Spleen (tissue), 7 donors: ENCODE measurements around a stretch of chr20.

GRCh38 chr20:47275415-47275991 lies 81.0 kb downstream of the ZMYND8 start:
- PRO-cap, 4 experiments = peak in 1 of 4 experiments; most common minus-strand start chr20:47275727 (in 1)
- RAMPAGE, long total RNA, 4 experiments = no peak in any of the 4 experiments

GRCh38 chr20:47326569-47326895 lies 30.0 kb downstream of the ZMYND8 start:
- PRO-cap, 4 experiments = no peak in any of the 4 experiments
- RAMPAGE, long total RNA, 4 experiments = no peak in any of the 4 experiments

GRCh38 chr20:47455115-47455847 lies 46.4 kb upstream of the NCOA3 start:
- PRO-cap, 4 experiments = no peak in any of the 4 experiments
- RAMPAGE, long total RNA, 4 experiments = no peak in any of the 4 experiments

GRCh38 chr20:47576389-47577206 lies 74.9 kb downstream of the NCOA3 start:
- PRO-cap, 4 experiments = peak in 4 of 4 experiments; most common plus-strand start chr20:47576910 (in 4)
- RAMPAGE, long total RNA, 4 experiments = no peak in any of the 4 experiments

DNA sequence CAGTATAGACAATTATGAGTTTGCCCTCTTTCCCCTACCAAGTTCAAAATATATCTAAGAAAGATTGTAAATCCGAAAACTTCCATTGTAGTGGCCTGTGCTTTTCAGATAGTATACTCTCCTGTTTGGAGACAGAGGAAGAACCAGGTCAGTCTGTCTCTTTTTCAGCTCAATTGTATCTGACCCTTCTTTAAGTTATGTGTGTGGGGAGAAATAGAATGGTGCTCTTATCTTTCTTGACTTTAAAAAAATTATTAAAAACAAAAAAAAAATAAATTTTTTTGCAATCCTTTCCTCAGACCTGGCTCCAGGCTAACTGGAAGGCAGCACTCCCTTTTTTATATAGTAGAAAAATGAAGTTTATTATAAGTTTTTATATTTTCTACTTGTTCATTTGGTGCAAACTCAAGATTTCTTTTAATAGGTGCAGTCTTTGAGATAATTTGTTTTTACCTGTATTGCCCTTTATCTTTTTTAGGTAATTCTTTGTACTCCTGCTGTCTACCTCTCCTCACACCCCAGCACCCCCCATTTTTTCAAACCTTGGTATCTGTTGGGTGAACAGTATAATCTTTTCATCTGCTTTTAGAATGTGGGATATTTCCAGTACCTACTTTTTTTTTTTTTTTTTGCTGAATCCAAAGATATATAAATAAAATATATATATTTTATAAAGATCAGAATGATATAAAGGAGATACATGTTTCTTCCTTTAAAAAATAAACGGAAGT lies 129.6 kb downstream of the SULF2 start:
- PRO-cap, 4 experiments = no peak in any of the 4 experiments
- RAMPAGE, long total RNA, 4 experiments = no peak in any of the 4 experiments

DNA sequence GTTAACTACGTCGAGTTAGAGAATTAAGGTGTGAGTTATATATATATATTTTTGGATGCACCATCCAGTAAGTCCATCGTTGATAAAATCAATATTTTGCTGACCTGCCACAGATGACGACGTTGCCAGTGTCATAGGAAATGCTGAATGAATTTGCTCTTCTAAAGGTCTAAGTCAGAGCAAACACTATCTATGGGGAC lies 42.7 kb downstream of the SULF2 start:
- PRO-cap, 4 experiments = no peak in any of the 4 experiments
- RAMPAGE, long total RNA, 4 experiments = no peak in any of the 4 experiments

DNA sequence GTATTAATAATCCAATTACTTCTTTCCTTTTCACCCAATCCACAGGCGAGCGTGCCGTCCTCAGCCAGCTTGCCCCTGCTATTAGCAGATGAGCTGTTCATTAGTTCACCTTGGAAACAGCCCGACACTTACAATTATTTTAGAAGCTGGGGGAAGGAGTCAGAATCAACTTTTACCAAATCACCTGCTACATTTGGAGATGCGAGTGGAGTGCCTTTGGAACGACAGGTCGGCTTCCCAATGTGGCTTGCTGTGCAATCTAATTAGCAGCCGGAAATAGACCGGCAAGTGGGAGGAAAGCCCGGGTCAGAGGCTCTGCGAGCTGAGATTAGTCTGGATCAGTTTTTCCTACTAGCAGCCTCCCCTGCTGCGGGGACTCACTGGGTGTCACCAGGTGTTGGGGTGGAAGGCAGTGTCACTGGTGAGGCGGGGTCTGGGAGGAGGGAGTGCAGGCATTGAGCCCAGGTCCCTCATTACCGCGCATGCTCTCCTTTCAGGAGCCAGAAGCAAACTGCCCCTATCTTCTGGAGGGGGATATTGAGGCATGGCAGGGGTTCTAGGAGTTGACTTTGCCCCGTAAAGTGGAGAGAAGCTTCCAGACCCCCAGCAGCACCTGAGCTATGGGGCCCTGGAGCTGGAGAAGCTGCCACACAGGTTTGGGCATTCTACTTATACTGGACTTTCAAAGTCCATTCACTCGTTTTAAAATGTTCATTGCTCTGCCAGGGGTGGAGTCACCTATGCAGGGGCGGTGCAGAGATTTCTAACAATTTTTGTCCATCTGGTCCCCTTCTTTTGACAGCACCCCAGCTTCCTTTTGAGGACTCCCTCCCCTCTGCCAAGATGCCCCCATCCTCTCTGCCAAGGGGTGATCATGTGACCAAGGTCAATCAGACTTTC lies 11.1 kb downstream of the SULF2 start:
- PRO-cap, 4 experiments = no peak in any of the 4 experiments
- RAMPAGE, long total RNA, 4 experiments = no peak in any of the 4 experiments

DNA sequence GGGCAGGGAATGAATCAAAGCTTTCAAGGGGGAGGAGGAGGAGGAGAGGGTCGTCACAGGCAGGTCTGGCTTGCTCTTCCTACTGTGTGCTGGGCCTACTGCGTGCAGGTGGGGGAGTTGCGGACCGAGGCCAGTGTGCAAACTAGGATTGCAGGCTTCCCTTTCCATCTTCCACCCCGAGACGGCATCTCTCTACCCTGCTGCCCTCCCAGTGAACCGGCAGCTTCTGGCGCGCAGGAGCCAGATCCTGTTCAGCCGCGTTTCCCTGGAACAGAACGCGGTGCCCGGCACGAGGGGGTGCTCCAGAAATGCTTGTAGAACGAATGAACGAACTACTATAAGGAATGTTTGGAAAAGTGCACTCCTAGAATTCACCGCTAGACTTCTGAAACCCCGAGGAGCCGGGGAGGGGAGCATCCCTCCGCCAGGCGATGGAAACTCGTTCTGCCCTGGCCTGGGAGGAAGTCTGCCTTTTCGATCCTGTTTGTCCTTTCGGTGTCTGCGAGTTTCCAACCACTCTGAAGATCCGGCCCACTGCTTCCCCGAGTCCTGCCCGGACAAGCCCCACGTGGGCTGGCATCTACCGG lies 820 bp downstream of the SULF2 start:
- PRO-cap, 4 experiments = no peak in any of the 4 experiments
- RAMPAGE, long total RNA, 4 experiments = no peak in any of the 4 experiments

GRCh38 chr20:47858136-47858592 lies 72.9 kb upstream of the SULF2 start:
- PRO-cap, 4 experiments = no peak in any of the 4 experiments
- RAMPAGE, long total RNA, 4 experiments = no peak in any of the 4 experiments

DNA sequence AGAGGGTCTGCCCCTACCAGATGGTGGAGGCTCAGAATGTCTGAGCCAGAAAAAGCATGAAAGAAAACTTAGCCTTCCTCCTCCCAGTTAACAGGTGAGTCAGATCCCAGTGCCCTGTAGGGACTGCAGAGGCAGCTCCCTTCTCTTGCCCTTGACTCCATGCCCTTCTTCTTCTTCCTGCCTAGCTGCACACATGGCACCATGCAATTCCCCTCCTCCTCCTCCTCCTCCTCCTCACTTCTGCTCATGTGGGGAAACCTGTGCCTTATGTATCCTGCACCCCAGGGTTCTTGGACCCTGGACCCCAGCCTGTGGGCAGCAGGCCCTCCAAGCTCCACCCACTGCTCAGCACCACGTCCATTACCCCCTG lies 410.1 kb upstream of the SULF2 start:
- PRO-cap, 4 experiments = peak in 1 of 4 experiments; most common minus-strand start position 240 of the sequence (in 1)
- RAMPAGE, long total RNA, 4 experiments = no peak in any of the 4 experiments

- PRO-cap, 4 experiments = no peak in any of the 4 experiments
- RAMPAGE, long total RNA, 4 experiments = no peak in any of the 4 experiments
These were observed 419.4 kb downstream of the PREX1 start for GRCh38 chr20:48408423-48408749.

DNA sequence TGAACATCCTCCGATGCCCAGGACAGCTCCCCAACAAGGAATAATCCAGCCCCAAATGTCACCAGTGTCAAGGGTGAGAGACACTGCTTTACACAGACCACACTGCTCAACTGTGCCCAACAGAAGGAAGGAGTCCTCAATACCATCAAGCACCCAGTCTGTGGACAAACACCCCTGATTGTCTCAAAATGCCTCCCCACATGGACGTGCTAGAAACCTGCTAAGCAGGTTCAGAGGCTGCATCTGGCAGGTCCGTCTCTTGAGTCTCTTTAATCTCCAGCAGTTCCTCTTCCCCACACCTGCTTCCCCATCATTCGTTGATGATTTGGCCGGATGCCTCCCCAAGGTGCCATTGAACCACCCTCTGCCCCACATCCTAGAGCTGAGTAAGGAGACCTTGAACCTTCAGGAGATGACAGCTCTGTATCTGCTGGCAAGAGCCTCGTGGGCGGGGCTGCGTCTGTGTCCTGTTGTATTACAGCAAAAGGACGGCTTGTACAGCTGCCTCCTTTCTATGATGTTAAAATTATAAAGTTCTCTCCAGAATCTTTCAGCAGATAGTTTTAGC lies 179.3 kb downstream of the PREX1 start:
- PRO-cap, 4 experiments = peak in 1 of 4 experiments; most common minus-strand start position 268 of the sequence (in 1)
- RAMPAGE, long total RNA, 4 experiments = no peak in any of the 4 experiments

DNA sequence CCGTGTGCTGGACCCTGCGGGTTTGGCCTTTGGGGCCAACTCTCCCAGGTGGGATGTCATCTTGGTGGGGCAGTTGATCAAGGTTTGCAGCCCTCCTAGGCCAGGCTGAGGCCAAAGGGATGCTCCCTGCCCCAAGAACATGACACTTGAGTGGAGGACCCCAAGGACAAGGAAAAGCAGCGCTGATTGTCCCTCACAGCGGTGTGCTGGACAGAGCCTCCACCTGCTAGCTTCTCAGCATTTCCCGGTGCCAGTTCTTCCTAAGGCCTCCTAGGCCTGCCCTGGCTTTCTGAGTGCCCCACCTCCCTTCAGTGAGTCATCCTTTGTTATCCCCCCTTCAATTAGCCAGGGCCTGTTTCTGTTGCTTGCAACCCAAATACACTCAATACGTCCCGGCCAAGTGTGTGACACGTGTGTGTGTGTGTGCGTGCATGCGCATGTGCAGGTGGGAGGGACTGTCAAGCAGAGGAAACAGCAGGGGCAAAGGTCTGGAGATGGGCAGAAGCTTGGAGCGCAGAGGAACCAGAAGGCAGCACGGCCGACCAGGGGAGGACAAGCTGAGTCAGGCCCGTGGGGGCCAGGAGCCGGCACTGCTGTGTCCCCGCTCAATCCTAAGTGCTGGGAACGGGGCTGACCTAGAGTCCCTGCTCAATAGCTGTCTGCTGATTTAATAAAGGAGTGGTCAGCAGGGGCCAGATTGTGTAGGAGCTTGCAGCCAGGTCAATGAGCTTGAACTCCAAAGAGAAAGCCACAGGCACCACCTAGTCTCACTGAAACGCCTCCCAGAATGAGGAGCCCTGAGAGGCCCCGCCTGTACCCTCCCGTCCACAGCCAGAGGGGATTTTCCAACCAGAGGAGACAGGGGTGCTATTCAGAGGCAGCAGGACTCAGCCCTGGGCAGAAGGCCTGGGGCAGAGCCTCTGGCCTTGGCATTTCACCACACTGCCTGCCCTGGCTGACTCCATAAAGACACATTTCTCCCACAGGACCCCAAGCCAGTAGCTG lies 159.8 kb downstream of the PREX1 start:
- PRO-cap, 4 experiments = peak in 1 of 4 experiments; most common plus-strand start position 501 of the sequence (in 1); most common minus-strand start position 862 of the sequence (in 1)
- RAMPAGE, long total RNA, 4 experiments = no peak in any of the 4 experiments

GRCh38 chr20:48719152-48719751 lies 108.5 kb downstream of the PREX1 start:
- PRO-cap, 4 experiments = no peak in any of the 4 experiments
- RAMPAGE, long total RNA, 4 experiments = start-site peak on the minus strand in 1 of 4 experiments, at chr20:48719250-48719475 at its widest, 22 reads per replicate

- PRO-cap, 4 experiments = peak in 1 of 4 experiments; most common plus-strand start chr20:48721576 (in 1)
- RAMPAGE, long total RNA, 4 experiments = no peak in any of the 4 experiments
These were observed 106.5 kb downstream of the PREX1 start for GRCh38 chr20:48721188-48721808.

GRCh38 chr20:48721911-48722764 lies 105.7 kb downstream of the PREX1 start:
- PRO-cap, 4 experiments = peak in 1 of 4 experiments; most common plus-strand start chr20:48722660 (in 1)
- RAMPAGE, long total RNA, 4 experiments = no peak in any of the 4 experiments

DNA sequence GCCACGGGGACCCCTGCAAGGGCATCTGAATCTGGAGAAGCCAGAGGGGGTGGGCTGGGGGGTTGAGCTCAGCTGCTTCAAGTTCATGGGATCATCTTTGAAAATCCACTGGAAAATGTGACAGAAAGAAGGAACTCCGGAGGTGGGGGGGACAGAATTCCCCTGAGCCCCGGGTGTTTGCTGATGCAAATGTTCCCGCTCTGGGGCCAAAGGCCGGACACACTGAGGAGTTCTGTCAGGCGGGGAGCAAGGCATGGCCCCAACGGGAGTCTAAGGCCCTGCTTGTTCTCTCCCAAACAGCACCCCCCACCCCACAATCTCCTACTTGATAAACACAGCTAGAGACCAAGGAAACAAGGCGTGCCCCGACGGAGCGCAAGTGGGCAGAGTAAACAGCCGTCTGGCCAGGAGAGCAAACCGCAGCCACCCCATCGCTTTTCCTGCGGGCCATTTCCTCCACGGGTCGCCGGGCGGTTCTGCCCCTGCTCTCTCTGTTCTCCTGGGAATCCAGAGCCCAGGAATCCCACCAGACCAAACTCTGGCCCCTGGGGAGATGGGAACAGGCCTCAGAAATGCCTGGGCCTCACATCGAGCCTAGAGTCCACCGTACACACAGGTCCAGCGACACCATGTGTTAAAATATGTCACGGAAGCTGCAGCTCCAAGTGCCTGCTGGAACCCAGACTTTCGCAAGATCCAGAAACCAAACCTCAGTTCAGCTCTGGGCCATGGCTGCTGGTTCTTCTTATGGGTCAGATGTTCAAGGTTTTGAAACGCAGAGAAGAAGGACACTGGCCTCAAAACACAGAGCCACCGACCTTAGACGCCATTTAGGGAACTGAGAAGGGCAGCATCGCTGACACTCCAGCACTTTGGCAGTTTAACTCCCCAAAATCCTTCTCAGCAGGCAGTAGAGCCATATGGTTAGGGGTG lies 104.3 kb downstream of the PREX1 start:
- PRO-cap, 4 experiments = peak in 1 of 4 experiments; most common plus-strand start position 822 of the sequence (in 1); most common minus-strand start position 537 of the sequence (in 1)
- RAMPAGE, long total RNA, 4 experiments = no peak in any of the 4 experiments

DNA sequence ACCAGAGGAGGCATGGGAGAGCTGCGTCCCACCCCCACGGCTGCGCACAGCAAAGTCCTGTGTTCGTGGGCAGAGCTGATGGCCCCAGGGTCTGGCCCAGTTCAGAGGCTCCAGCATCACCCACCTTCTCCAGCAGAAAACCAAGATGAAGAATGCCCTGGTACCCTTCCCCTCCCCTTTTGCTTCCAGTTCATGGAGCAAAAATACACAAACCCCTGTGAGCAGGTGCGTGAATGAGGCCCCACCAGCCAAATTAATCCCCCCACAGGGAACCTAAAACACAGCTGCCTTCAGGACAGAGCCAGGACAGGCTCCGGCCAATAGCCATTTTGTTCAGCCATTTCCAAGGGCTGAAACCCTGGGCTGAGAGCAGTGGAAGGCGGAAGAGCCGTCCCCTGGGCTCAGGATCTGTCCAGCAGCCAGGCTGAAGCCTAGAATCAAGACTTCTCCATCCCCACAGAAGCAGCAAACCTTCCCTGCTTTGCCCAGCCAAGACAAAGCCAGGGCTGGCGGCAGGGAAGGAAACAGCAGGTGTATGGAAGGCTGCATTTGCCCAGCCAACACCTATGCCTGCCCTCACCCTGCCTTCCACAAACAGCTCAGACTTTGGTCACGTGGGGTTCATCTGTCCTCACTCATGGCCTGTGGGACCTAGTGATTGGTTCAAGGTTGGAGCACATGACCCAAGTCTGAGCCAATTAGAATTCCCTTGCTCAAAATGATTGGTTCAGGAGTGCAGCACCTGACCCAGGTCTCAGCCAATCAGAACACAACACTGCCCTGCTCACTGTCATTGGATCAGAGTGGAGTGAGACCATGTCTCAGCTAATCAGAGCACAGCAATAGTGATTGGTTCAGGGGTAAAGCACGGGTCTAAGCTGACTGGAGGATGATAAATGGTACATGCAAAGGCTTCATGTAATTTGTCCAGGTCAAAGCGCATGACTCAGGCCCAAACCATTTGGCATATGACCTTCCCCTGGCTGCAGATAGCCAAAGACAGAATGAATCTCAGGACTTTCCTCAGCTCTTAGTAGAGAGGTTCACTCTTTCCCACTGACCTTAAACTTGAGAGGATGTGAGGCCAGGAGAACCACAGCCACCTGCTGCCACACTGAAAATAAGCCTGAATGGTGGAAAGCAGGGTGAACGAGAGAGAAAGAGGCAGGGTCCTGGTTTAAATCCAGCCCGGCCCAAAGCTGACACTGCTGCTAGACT lies 102.4 kb downstream of the PREX1 start:
- PRO-cap, 4 experiments = no peak in any of the 4 experiments
- RAMPAGE, long total RNA, 4 experiments = no peak in any of the 4 experiments

DNA sequence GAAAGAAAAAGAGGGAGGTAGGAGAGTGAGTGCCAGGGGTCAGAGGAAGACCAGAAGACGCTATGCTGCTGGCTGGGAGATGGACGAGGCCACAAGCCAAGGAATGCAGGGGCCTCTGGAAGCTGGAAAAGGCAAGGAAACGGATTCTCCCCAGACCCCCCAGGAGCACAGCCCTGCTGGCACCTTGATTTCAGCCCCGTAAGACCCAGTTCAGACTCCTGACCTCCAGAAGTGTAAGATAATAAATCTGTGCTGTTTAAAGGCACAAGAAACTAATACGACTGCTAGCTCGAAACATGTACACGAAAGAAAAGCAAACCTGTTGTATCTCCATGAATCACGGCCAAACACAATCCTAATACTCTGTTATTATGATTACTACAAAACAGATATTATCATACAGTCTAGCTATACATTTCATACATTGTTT lies 63.0 kb downstream of the PREX1 start:
- PRO-cap, 4 experiments = peak in 4 of 4 experiments; most common plus-strand start position 142 of the sequence (in 3)
- RAMPAGE, long total RNA, 4 experiments = no peak in any of the 4 experiments

- PRO-cap, 4 experiments = peak in 2 of 4 experiments; most common minus-strand start chr20:48770825 (in 2)
- RAMPAGE, long total RNA, 4 experiments = no peak in any of the 4 experiments
These were observed 57.2 kb downstream of the PREX1 start for GRCh38 chr20:48770606-48771001.